Placental epithelial cell (primary cell): ENCODE data around the genes EPB42, ADAL and SQOR.

- CAGE, long polyA plus RNA: no peak
Measured at GRCh38 chr15:43132903-43133284, 492 bp upstream of the TMEM62 start.

DNA sequence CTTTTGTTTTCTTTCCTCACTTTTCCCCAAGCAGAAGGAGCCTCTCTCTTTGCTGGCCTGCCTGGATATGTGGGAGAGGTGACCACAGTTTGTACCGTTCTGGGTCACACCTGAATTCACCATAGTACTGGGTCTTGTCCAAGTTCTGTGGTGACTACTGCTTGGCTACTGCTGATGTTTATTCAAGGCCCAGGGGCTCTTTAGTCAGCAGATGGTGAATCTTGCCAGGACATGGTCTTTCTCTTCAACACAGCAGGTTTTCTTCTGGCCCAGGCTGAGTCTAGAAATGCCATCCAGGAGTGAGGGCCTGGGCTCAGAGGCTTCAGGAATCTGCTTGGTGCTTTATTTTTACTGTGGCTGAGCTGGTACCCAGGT, 17.0 kb upstream of the CCNDBP1 start:
- CAGE, long polyA plus RNA: no peak

- CAGE, long polyA plus RNA: no peak
Measured at GRCh38 chr15:43189721-43190557, 4.7 kb downstream of the CCNDBP1 start.

GRCh38 chr15:43190777-43191209, 5.6 kb downstream of the CCNDBP1 start:
- CAGE, long polyA plus RNA: no peak

GRCh38 chr15:43220686-43221299, at the start of gene EPB42:
EPB42 (minus strand) TSS chr15:43221018.
- CAGE, long polyA plus RNA: no peak

DNA sequence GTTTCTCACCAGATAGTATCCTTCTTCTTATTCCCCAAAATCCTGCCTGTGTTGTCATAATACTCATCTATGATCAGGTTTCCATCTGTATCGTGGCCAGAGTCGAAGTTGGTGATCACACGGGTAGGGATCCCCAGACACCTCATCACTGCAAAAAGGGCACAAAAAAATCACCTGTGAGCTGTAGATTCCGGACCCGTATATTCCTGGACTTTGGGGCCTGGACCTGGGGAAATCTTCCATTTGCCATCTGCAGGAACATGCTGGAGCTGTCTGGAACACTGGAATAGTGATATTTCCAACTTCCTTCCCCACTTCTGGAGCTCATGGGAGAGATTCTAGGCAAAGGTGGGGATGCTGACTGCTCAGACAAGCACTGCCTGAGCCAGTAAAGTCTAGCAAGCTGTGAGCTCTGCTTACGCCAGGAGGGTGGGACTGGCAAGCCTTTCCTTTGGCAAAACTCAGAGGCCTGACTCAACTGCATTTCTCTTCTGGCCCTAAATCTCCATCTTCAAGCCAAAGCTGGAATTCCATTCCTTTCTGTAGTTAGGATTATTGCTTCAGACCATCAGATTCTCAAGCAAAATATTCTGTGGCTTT, 20.1 kb upstream of the EPB42 start:
- CAGE, long polyA plus RNA: no peak

DNA sequence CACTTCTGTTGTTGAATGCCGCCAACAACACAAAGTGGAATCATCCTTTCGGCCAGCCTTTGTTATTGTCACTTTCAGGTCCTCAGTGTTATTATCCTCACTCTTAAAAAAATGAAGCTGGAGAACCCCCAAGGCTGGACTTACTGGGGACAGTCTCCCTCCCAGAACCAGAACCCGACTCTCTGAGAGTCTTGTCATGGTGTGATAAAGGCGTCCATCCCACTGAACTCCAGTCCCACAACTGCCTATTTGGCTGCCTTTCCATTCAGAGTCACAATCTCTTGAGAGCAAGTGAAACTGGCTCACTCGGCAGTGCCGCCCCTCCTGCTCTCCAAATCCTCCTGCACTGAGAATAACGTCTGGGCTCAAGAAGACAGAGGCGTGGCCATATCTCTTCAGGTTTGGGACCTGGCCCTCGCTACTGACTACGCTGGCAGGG, 1.3 kb downstream of the LCMT2 start:
- CAGE, long polyA plus RNA: no peak

GRCh38 chr15:43330466-43330916, at the start of gene ADAL:
ADAL (plus strand) TSS chr15:43330672.
- CAGE, long polyA plus RNA: no peak

DNA sequence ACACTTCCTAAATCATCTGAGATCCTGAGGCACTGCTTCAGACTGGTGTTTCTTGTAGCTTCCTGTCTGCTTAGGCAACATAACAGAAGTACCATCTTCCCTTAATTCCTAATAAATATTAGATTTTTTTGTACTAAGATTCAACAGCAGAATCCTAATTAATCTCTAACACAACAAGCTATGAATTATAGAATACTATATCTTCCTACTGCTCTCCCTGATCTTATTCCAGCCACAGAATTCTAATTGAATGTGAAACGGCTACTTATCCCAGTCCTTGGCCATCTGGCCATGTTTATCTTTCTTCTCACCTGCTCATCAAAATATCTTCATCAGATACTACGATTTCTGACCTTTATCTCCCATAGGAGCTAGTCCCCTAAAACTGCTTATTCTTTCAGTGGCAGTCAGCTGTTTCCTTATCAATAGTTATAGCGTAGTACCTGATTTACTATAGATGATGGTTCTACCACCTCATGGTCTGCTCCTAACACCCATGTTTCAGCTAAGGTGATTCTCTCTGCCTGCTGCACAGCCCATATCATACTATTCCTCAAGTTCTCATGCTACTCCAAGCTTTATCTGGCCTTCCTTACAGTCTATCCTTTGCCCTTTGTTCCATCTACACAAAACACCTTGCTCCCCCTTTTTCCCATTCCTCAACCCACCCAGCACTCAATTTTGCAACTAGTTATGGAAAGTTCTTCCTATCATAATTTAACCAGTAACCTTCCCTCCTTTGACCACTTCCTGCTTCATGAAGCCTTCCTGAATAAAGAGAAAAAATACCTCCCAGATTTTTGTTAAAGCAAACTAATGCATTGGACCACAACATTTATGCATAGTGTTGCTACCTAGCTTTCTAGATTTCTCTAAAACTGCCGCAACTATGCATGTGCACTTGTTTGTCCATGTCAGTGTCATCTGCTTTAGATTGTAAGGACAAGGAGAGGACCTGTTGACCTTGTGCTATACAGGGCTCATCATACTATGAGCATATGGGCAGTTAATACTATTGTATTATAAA, 12.1 kb downstream of the ZSCAN29 start:
- CAGE, long polyA plus RNA: no peak

DNA sequence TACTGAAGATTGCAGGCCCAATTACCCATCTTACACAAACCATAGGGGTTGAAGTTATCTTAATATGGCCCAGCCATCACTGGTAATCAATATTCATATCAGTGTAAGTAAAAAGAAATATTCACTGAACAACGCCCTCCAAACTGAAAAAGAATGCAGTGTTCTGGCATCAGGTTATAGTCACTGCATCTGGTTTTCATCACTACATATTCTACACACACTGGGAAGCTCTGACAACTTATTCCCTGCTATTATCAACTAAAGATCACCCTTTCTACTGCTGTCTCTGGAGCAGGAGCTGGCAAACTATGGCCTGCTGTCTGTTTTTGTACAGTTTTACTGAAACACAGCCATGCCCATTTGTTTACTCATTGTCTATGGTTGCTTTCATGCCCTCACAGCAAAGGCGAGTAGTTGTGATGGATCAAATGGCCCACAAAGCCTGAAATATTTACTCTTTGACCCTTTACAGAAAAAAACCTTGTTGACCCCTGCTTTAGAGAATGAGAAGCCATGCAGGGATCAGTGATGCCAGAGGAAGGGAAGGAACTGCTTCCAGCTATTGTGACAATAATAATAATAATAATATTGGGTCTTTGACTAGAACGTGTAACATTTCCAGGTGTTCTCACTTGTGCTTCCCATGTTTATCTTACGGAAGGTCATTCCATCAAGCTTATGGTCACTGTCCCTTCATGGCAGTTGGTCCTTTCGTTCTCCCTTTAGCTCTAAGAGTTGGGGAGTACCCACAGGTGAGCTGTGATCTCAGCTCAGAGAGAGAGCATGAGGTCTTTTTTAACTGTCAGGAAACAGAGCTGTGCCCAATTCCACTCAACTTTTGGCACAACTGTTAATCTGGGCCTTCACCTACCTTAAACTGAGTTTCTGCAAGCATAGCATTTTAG, 35.5 kb downstream of the TUBGCP4 start:
- CAGE, long polyA plus RNA: no peak

DNA sequence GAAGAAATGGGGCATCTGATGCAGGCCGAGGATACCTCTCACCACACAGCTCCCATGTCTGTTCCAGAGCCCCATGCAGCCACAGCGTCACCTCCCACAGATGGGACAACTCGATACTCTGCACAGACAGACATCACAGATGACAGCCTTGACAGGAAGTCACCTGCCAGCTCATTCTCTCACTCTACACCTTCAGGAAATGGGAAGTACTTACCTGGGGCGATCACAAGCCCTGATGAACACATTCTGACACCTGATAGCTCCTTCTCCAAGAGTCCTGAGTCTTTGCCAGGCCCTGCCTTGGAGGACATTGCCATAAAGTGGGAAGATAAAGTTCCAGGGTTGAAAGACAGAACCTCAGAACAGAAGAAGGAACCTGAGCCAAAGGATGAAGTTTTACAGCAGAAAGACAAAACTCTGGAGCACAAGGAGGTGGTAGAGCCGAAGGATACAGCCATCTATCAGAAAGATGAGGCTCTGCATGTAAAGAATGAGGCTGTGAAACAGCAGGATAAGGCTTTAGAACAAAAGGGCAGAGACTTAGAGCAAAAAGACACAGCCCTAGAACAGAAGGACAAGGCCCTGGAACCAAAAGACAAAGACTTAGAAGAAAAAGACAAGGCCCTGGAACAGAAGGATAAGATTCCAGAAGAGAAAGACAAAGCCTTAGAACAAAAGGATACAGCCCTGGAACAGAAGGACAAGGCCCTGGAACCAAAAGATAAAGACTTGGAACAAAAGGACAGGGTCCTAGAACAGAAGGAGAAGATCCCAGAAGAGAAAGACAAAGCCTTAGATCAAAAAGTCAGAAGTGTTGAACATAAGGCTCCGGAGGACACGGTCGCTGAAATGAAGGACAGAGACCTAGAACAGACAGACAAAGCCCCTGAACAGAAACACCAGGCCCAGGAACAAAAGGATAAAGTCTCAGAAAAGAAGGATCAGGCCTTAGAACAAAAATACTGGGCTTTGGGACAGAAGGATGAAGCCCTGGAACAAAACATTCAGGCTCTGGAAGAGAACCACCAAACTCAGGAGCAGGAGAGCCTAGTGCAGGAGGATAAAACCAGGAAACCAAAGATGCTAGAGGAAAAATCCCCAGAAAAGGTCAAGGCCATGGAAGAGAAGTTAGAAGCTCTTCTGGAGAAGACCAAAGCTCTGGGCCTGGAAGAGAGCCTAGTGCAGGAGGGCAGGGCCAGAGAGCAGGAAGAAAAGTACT, 8.2 kb downstream of the MAP1A start:
- CAGE, long polyA plus RNA: no peak

GRCh38 chr15:43877180-43877947, 50.6 kb downstream of the WDR76 start:
- CAGE, long polyA plus RNA: no peak

GRCh38 chr15:43913384-43913939, 86.7 kb downstream of the WDR76 start:
- CAGE, long polyA plus RNA: no peak

DNA sequence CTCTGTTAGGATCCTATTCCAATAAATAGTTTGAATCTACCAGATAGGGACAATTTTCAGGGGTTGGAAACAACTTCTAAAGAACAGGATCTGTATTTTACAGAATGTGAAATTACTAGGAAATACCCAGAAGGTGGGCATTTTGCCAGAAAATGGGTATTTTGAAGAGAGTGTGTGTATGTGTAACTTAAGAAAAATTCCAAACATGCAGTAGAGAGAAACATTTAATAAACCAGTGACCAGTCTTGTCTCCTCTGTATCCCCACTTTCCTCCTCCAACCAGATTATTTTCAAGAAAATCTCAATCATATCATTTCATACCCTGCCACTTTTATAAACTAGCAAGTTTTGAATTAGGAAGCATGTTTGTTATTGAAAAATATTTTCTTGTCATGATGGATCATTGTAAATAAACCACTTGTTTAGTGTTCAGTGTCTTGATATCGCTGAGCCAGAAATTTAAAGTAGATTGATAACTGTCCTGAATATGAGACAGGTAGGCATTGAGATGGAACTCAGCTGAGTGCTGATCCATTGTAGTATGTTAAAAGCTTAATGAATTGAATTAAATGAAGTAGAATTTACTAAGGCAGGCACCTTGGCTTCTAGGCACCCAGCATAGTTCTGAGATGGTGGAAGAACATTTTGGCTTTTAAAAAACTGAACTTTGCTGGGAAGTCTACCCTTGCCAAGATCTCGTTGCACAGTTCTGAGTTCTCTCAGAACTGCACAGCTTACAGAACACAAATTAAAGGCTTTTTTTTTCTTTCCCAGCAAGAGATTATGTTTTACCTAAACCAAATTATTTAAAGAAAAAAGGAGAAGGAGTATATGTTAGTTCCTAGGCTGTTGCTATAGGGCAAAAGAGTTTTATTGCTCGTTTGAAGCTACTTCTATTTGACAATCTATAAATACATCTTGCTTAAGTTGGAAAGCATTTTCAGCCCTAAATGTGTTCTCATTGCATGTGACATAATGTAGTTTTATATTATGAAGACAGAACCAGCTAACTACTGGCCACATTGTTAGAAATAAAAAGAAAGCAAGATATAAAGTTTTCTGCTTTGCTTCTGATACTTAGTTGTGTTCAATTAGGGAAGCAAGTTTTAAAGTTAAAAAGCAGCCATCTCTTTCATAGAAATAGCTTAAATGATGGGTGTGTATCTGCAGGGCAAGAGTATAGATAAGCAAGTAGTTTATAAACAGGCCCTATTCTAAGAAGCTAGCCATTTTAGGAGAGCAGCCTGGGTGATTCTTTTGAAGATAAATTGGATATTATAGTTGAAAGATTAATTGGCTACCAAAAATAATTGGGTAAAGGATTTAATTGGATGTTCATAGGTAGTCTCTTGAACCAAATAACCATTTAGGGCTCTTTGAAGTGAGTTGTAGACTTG, 5.1 kb downstream of the EIF3J start:
- CAGE, long polyA plus RNA: no peak

- CAGE, long polyA plus RNA: no peak
Measured at GRCh38 chr15:44675545-44675956, 12.1 kb upstream of the SPG11 start.

DNA sequence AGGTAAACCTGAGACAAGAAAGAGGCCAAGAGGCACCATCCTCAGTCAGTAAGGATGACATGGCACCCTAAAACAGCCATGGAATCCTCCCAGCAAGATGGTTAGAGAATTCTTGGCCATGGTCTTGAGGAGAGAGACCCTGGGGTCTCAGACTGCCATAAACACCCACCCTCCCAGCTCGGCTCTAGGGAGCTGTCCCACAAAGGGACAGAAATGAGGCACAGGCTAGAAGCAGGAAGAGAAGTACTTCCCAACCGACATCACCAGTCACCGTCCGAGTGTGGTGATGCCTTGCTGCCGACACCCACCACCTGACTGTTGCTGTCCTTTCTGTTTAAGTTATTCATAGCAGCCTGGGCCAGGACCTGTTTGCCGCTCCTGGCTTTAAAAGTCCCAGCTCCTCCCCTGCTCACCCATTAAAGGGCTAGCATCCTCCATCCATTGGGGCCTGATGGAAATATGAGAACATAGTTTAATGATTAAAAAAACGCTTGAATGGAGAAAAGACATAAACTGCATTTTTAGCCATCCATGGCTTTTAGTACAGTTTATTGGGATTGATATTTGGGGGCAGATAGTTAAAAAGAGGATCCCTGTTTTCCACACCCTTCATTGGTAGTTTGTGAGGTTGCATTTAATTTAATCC, 13.2 kb upstream of the SPG11 start:
- CAGE, long polyA plus RNA: no peak

- CAGE, long polyA plus RNA: no peak
Measured at GRCh38 chr15:44727367-44727872, 8.9 kb upstream of the TRIM69 start.

DNA sequence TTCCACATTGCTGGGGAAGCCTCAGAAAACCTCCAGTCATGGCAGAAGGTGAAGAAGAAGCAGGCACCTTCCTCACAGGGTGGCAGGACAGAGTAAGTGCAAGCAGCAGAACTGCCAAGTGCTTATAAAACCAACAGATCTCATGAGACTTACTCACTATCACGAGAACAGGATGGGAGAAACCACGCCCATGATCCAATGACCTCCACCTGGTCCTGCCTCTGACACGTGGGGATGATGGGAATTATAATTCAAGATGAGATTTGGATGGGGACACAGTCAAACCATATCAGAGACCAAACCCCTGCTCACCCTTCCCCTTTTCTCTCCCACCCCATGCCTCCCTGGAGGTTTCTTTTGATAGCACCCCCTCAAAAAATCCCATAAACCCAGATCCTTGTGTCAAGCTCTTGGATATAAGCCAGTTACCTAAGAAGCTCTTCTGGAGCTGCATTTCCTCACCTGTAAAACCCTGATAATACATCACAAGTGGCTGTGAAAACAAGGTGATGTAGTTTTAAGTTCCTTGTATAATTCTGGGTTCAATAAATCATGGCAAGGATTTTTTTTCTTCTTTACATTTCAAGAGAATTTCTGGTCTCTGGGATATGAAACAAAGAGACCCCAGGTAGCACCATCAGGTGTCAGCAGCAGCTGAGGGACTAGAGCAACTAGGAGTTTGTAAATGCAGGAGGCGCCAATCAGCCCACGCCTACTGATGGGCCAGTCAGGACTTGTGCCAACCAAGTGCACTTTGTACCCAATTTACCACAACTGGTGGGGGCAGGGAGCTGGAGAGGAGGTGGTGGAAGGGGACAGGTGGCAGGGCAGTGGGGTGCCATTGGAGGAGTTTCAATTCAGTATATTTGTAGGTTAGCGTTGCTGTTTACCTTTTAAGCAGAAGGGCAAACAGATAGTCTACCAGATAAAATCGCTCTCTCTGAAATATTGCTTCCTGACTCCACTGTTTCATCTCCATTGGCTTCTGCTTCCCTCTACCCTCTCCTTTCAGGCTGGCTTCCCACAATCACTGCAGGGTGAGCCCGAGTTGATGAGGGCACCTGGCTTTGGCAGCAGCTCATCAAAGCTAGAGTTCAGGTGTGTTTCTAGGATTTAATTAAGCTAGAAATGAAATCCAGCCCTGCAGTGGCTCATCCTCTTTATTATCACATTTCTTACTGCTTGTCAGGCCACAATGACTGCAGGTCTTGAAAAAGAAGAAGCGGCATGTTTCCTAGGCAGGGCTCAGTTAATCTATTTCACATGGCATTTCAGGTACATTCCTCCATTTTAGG, 75.5 kb downstream of the TRIM69 start:
- CAGE, long polyA plus RNA: no peak

- CAGE, long polyA plus RNA: no peak
Measured at GRCh38 chr15:45128676-45129662, 710 bp downstream of the DUOXA1 start.

DNA sequence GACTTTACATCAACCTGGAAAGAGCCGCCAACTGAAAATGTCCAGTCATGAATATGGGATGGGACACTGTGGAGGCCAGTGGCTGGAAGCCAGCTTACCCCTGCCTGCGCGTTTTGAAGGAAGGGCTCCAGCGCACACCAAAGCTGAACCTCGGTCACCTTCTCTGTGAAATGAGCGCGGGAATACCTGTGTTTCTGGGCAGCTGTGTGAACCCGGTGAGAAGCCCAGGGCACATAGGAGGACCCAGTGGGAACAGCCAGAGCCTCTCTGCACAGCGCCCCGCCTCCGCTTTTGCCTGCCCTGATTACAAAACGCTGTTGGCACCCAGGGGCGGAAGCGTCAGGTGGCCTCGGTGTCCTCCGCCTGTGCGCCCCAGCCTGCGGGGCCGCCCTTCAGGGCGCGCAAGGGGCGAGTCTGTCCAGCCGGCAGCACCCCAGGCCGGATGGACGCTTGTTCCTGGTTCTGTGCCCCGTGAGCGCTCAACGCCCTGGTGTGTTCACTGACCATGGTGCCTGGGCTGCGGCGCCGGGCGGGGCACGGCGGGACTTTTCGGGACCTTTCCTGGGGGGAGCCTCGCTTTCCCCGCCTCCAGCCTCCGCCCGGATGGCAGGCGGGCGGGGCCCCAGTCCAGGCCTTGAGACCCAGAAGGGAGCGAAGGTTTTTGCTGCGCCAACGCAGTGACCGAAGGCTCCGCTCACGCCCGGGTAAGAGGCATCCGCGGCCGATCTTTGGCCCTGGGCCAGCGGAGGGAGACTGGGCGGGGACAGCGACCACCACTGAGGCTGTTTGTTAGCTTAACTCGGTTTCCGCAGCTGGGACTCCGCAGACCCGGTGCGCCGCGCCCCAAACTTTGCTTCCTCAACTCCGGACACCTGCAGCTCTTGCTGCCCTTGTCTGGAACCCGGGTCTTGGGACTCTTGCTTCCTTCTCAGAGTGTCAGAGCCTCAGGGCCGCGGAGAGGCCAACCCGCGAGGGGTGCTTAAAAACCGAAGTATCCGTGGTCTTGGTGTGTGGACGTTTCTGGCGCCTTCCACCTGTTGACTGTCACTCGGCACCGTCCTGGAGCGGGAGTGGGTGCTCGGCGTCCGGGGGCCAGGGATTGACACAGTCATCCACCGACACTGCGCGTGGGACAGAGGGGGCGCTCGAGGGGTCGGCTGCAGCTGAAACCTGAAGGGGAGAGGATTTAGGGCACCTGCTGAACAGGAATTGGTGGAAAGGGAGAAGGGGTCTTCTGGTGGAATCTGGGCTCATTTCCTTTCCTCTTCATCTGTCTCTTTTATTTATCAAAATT, at the start of gene SQOR:
SQOR (plus strand) TSS at position 625 of the 1,294 bp plus-strand sequence.
- CAGE, long polyA plus RNA: no peak